Measurements from ENCODE around the genes ALS2 and SUMO1.

GRCh38 chr2:200765363-200766080 lies 46.2 kb upstream of the BZW1 start:
- CAGE, long polyA plus RNA, result no peak
- RRBS, result no CpG with 5 or more reads among the region's 3 CpGs

GRCh38 chr2:200828290-200829056 lies 16.8 kb downstream of the BZW1 start:
- CAGE, long polyA plus RNA, result no peak
- RRBS, result no CpG with 5 or more reads among the region's 11 CpGs

DNA sequence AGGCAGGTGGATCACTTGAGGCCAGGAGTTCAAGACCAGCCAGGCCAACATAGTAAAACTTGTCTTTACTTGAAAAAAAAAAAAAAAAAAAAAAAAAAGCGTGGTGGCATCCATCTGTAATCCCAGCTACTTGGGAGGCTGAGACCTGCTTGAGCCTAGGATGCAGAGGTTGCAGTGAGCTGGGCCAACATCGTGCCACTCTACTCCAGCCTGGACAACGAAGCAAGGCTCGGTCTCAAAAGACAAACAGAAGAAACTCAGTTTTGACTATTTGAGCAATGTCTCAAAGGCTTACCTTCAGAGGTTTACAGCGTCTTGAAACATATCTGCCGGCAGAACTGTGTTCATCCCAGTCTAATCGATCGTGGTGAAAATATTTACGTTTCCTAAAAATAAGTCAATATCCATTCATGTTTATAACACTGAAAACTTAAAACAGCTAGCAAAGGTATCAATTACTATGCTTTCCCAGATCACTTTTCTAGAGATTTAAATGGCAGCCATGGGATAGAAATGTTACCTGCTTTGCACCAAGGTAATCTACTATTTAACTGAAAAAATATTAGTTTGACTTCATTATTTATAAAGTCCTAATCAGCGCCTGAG lies 10.7 kb downstream of the CLK1 start:
- CAGE, long polyA plus RNA, result no peak
- RRBS, result no CpG with 5 or more reads among the region's 10 CpGs

- CAGE, long polyA plus RNA, result no peak
- RRBS, result no CpG with 5 or more reads among the region's 2 CpGs
These were observed 2.5 kb downstream of the CLK1 start for GRCh38 chr2:200861993-200862413.

- CAGE, long polyA plus RNA, result no peak
- RRBS, result no CpG with 5 or more reads among the region's 1 CpG
These were observed 12.5 kb downstream of the HYCC2 start for GRCh38 chr2:201058796-201059625.

DNA sequence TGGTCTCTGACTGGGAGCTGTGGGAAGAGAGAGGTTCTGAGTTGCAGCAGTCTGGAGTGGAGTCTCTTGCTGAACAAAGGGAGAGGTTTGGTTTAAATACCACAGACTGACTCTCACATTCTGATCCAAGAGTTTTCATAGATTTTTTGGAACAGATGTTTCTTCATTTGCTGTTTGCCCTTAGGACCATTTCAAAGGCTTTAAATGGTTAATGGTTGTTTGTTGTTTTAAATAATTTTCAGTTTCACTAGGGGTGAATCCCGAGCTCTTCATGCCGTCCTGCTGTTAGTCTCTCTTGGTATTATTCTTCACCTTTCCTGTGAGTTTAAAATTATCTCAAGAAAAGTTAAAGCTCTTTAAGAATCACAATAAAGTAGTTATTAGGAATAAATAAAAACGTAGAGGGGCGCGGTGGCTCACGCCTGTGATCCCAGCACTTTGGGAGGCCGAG lies 949 bp upstream of the CFLAR start:
- CAGE, long polyA plus RNA, result no peak
- RRBS, result no CpG with 5 or more reads among the region's 7 CpGs

GRCh38 chr2:201119189-201119796 lies 3.3 kb downstream of the CFLAR start:
- CAGE, long polyA plus RNA, result no peak
- RRBS, result no CpG with 5 or more reads among the region's 5 CpGs

- CAGE, long polyA plus RNA, result no peak
- RRBS, result no CpG with 5 or more reads among the region's 1 CpG
These were observed 4.9 kb downstream of the CFLAR start for GRCh38 chr2:201120899-201121169.

GRCh38 chr2:201132229-201133378 lies 16.6 kb downstream of the CFLAR start:
- CAGE, long polyA plus RNA, result no peak
- RRBS, result no CpG with 5 or more reads among the region's 4 CpGs

GRCh38 chr2:201140003-201140609 lies 24.1 kb downstream of the CFLAR start:
- CAGE, long polyA plus RNA, result no peak
- RRBS, result 64% methylated on average over 6 of the region's 24 CpGs

GRCh38 chr2:201174515-201175169 lies 8.3 kb upstream of the CASP10 start:
- CAGE, long polyA plus RNA, result no peak
- RRBS, result no CpG with 5 or more reads among the region's 2 CpGs

- CAGE, long polyA plus RNA, result no peak
- RRBS, result no CpG with 5 or more reads among the region's 10 CpGs
These were observed 6.7 kb upstream of the CASP10 start for GRCh38 chr2:201176123-201176799.

GRCh38 chr2:201228390-201229322 lies 31.7 kb upstream of the CASP8 start:
- CAGE, long polyA plus RNA, result no peak
- RRBS, result no CpG with 5 or more reads among the region's 13 CpGs

- CAGE, long polyA plus RNA, result no peak
- RRBS, result 20% methylated on average over 2 of the region's 7 CpGs
These were observed 28.2 kb upstream of the CASP8 start for GRCh38 chr2:201232140-201232576.

DNA sequence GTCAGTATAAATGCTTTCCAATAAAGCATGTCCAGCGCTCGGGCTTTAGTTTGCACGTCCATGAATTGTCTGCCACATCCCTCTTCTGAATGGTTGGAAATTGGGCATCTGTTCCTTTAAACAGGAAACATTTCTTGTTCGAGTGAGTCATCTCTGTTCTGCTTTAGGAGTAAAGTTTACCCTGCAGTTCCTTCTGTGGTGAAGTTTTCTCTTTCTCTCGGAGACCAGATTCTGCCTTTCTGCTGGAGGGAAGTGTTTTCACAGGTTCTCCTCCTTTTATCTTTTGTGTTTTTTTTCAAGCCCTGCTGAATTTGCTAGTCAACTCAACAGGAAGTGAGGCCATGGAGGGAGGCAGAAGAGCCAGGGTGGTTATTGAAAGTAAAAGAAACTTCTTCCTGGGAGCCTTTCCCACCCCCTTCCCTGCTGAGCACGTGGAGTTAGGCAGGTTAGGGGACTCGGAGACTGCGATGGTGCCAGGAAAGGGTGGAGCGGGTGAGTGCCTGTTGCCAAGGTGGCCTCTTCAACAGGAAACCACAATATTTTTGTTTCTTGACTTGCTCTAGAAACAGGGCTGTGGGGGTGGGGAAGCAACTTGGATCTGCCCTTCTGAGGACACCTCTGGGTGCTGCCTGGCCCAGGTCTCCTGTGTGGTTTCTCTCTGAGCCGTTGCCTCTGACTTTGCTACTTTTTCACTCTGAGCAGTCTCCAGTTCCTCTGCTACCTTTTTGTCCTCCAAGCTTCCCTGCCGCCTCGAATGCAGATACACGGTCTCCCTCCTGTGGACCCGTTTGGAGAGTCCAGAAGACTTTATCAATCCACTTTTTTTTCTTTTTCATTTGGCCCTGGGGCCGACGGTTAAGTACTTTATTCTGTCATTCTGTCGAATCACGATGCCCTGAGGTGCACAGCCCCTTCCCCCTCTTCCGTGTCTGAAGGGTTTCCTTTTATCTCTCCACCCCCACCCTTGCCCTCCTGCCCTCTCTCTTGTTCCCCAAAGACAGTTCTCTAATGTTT lies 2.1 kb upstream of the CASP8 start:
- CAGE, long polyA plus RNA, result start-site peak on the plus strand centred at position 171 of the sequence, 61 bp wide, 257 and 301 reads in 2 replicates; start-site peak on the plus strand centred at position 325 of the sequence, 35 bp wide, 18 and 25 reads in 2 replicates; start-site peak on the plus strand centred at position 438 of the sequence, 30 bp wide, 26 and 80 reads in 2 replicates
- RRBS, result no CpG with 5 or more reads among the region's 19 CpGs

DNA sequence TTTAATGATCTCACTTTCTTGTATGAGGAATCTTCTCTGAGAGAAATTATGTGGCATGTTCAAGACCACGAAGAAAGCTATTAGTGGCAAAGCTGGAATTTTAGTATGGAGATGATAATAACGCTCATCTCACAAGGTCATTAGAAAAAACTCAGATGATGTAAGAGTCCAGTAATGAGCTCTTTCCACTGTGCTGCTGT lies 46.0 kb upstream of the FLACC1 start:
- CAGE, long polyA plus RNA, result no peak
- RRBS, result no CpG with 5 or more reads among the region's 2 CpGs

DNA sequence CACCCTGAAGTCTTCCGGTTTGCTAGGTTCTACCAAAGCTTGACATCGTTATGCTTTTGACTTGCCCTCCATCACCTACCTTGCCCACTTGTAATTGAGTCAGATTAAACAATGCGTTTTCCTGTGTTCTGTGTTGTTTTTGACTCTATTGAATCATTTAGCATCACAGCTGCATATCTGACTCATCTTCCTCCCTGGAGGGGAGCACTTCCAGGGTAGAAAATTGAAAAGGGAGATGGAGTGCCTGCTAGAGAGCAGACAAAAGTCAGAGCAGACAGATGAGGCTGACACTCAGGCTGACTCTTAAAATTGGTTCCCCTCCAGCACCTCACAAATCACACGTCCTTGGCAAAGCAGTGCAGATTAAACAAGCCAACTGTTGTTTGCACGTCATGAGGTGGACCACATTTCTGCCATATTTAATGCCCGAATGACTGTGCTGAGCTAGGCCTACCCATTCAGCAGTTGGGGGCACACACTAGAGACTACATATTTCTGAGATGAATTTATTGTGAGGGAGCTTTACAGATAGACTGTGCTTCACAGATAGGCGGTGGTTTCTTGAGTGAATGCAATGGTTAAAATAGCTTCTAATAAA lies 2.2 kb downstream of the MPP4 start:
- CAGE, long polyA plus RNA, result no peak
- RRBS, result no CpG with 5 or more reads among the region's 7 CpGs

DNA sequence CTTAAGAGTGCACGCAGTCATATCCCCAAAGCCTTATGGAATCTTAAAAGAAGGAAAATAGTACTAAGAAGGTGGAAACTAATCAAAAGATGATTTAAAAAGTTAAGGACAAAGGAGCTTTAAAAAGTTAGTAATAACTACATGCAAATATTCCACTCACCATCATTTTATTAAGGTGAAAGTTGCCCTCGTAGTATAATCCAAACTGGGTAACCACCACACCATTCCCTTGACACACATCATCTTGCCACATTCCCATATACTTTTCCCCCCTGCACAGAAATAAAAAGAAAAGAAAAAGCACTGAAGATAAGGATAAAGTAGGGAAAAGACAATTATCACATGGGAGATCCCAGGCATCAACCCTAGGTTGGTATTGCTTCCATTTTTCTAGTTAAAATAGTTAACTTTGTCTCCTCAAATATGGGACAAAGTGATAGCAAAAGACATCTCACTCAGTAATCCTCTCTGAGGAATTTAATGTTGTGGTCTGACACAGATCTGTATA lies 24.8 kb upstream of the MPP4 start:
- CAGE, long polyA plus RNA, result no peak
- RRBS, result no CpG with 5 or more reads among the region's 2 CpGs

DNA sequence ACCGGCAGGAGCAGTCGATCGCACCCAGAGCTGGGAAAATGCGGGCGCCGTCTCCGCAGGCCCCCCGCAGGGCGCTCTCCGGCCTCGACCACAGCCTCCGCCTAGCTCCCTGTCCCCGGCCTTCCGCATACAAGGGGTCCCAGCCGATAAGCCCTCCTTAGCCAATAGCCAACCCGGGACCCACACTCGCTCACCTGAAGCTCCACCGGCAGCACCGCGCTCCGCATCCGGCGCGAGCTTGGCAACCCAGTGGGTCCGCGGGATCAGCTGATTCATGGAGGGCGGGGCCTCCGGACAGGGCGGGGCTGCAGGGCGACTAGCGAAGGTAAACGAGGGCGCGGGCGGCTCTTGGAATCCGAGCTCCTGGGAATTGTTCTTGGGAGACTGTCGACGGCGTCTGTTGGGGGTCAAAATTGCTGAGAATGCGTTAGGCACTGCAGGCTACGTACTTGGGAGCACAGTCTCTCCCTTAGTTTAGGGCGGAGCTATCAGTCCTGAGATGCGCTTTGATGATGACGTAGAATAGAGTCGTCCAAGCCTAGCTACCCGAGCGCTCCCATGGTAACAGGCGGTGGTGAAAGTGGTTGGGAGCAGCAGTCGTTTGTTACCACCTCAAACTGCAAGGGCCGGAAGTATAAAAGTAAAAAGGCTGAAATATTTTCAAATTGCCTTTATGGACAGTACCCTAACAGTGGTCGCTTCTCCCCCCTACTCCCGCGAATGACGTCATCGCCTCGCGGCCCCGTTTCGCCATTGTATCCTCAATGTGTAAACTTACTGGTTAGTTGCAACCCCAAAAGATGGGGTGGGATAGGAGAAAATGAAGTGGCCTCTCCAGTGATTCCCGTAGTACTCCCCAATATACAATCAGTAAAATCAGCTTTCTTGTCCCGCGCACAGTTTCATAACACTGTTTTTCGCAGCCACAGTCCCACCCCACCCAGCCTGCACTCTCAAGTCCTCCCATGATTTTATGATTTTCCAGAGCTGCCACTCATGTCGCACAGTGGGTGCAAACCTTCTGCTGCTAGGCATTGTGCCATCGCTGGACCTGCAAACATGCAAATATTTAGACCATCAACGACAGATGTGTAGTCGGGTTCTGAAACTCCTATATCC lies at the start of gene ALS2:
TSS of gene ALS2 (minus strand) at position 251 of the 1,119 bp plus-strand sequence.
- CAGE, long polyA plus RNA, result start-site peak on the minus strand centred at position 236 of the sequence, 47 bp wide, 391 and 165 reads in 2 replicates
- RRBS, result 2% methylated on average over 22 of the region's 67 CpGs

- CAGE, long polyA plus RNA, result start-site peak on the minus strand at chr2:202238526-202238581, 1,484 and 656 reads in 2 replicates
- RRBS, result 0% methylated on average over 1 of the region's 34 CpGs
These were observed at the start of gene SUMO1 for GRCh38 chr2:202238403-202239041. Gene SUMO1 (minus strand): TSS chr2:202238597.

Measured in AG04450 (cell line).